Hair follicular keratinocyte (primary cell): ENCODE measurements around a stretch of chr6.

GRCh38 chr6:53961995-53962528, 149.2 kb upstream of the MLIP start:
- RAMPAGE, long total RNA, result no peak

GRCh38 chr6:54010370-54010844, 100.8 kb upstream of the MLIP start:
- RAMPAGE, long total RNA, result no peak

DNA sequence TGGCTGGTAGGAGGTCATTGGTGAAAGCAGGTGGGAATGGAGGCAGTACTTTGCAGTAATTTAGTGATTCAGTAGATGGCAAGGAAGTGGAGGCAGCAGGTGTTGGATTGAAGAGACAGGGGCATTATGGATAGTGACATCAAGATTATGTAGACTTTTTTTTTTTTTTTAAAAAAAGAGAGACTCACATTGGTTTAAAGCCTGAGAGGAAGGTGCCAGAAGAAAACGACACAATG, 1.2 kb upstream of the TINAG start:
- RAMPAGE, long total RNA, result no peak

- RAMPAGE, long total RNA, result no peak
Measured at GRCh38 chr6:54307539-54308157, 593 bp upstream of the TINAG start.

- RAMPAGE, long total RNA, result no peak
Measured at GRCh38 chr6:54847326-54848347, 1.1 kb downstream of the FAM83B start.

GRCh38 chr6:56482293-56483045, 235.1 kb upstream of the COL21A1 start:
- RAMPAGE, long total RNA, result no peak

- RAMPAGE, long total RNA, result no peak
Measured at GRCh38 chr6:56714881-56715555, 239.6 kb downstream of the DST start.

DNA sequence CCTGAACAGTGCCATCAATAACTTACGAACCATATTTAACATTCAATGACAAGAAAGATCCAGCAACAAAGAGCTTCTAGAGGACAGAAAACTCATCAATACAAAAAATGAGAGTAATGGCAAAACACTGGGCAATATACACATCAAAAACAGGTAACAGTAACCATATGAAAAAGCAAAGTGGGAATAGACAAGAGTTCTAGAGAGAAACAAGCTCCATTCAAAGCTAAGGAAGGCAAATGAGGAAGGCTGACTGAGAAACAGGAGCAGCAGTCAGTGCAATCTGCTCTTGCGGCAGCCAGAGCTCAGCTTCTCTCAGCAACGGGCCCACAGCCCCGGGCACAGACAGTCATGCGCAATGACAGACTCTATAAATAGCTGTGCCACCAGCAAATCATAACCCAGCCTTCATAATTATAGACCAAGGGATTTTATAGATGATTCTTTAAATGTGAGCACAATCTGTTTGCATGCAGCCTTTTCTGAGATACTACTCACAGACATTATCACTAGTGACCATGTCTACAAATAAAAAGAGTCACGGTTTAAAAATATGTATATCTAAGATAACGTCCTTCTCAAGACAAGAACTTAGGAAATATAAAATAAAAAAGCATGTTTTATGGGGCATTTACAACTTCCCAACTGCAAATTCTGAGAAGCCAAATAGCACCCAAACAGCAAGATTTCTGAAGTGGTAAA, 39.8 kb downstream of the DST start:
- RAMPAGE, long total RNA, result no peak

- RAMPAGE, long total RNA, result no peak
Measured at GRCh38 chr6:56953350-56954035, 1.1 kb downstream of the DST start.

- RAMPAGE, long total RNA, result no peak
Measured at GRCh38 chr6:57147775-57148682, 24.1 kb upstream of the BAG2 start.

GRCh38 chr6:60655352-60655877, 1630.6 kb downstream of the KHDRBS2 start:
- RAMPAGE, long total RNA, result no peak

DNA sequence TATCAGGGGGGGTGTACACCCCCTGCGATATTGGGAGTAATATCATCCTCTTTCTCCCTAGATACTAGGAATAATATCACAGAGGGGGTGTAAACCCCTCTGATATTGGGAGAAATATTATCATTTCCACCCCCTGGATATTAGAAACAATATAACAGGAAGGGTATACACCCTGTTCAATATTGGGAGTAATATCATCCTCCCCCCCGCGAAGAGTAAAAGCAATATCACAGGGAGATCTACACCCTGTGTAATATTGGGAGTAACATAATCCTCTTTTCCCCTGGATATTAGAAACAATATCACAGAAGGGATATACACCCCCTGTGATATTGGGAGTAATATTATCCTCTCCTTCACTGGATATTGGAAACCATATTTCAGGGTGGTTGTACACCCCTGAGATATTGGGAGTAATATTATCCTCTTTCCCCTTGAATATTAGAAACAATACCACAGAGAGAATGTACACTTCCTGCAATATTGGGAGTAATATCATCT, 1248.0 kb downstream of the KHDRBS2 start:
- RAMPAGE, long total RNA, result no peak

- RAMPAGE, long total RNA, result no peak
Measured at GRCh38 chr6:63426664-63427378, 107.0 kb upstream of the LGSN start.

DNA sequence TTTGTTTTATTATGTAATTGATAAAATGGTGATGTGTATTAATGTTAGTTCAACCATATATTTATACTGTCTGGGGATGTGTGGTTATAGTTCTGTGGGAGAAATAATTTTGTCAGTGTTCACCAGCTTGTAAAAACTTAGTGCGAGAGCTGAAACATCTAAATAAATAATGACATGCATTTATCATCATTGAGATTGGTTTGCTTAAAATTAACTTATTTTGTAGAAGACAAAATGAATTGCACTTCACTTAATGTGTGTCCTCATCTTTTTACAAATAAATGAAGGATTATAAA, 8.9 kb downstream of the PTP4A1 start:
- RAMPAGE, long total RNA, result no peak

DNA sequence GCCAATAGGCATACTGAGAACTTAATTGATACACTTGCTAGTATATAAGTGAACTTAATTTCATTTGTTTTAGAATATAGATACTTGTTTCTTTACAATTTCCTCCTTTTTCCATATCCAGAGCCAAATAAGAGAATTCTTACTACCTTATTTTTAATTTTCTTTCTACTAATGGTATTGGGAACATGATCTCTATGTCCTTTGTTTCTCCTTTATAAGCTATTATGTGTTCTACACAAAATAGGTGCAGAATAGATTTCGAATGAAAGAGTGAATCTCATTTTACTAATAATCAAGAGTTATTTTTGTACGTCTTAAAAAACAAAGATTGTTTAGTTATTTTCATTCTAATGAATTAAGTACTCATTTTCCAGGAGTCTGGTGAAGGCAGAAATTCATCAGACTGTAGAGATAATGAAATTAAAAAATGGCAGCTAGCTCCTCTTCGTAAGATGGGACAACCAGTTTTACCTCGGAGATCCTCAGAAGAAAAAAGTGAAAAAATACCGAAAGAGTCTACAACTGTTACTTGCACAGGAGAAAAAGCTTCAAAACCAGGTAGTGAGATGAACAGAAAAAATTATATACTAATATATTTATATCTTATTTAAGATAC, 58.7 kb downstream of the PHF3 start:
- RAMPAGE, long total RNA, result no peak

DNA sequence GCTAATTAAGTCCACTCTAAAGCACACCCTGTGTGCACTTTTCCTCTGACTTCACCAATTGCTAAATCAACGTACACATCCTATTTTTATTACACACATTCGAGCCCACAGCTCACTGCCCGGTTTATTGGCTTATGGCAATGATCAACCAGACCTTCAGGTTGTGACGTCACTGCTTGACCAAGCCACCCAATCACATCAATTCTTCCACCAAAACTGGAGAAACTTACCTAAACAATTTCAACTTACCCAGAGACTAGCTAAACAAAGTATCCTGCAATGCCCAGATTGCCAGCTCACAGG, 666.4 kb downstream of the PHF3 start:
- RAMPAGE, long total RNA, result no peak

DNA sequence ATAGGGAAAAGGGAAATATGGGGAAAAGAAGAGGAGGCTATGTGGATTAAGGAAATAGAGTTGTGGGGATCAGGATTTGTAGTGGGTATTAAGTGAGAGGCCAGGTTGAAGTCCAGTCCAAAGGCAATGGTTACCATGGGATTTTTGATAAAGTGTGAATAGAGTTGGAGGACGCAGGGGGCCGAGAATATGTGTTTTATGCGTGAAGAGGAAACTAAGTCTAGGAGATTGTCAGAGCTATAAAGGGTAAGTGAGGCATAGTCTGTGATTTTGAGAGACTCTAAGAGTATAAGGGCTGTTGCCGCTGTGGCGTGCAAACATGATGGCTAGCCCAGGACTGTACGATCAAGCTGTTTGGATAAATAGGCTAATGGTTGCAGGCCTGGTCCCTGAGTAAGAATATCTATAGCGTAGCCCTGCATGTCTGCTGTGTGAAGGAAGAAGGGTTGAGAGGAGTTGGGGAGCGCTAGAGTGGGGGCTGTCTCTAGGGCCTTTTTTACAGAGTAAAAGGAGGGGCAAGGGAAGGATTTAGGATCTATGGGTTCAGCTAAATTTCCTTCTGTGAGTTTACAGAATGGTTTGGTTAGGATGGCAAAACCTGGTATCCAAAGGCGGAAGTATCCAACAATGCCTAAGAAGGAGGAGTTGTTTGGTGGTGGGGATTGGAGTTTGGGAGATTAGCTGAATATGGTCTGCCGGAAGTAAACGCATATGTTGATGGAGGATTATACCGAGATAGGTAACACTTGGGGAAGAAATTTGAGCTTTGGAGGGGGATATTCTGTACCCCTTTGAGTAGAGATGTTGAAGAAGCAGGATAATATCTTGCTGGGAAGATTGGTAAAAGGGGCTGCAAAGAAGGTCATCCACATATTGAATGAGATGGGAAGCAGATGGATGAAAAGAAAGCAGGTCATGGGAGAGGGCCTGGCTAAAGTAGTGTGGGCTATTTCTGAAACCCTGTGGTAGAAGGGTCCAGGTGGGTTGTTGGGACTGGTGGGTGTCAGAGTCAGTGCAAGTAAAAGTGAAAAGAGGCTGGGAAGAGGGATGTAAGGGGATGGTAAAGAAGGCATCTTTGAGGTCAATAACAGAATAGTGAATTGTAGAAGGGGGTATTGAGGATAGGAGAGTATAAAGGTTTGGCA, 749.5 kb upstream of the ADGRB3 start:
- RAMPAGE, long total RNA, result no peak

DNA sequence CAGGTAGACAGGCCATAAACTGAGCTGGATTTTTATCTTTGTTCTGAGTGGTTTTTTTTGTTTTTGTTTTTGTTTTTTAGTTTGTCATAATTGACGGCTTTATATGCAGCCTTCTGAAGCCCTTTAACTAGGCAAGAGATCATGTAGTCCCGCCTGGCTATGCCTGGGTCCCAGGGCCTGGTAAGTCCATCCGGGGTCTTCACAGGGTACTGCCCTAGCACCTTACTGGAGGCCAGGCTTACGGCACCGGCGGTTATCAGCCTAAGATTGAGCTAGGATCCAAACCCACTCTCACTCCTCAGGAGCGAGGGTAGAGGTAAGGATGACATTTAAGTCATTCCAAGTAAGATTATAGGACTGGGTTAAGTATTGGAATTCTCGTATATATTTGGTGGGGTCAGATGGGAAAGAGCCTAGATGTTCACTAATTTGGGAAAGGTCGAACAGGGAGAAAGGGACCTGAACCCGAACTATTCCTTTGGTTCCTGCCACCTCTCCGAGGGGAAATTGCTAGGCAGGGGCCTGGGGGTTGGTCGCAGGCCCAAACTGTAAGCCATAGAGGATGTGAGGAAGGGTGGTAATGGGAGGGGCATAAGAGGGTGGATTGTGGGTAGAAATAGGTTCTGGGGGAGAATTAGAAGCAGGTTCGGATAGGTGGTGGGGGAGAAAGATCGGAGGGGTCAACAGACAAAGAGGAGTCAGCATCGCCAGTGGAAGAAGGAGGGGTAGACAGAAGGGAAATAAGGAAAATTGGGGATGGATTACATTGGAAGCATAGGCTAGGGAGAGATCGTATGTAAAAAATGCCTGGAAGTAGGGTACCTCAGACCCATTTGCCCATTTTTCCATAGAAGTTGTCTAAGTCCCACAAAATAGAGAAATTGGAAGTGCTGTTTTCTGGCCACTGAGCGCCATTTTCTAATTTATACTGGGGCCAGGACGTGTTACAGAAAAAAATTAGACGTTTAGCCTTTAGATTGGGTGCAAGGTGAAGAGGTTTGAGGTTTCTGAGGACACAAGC, 747.2 kb upstream of the ADGRB3 start:
- RAMPAGE, long total RNA, result no peak

DNA sequence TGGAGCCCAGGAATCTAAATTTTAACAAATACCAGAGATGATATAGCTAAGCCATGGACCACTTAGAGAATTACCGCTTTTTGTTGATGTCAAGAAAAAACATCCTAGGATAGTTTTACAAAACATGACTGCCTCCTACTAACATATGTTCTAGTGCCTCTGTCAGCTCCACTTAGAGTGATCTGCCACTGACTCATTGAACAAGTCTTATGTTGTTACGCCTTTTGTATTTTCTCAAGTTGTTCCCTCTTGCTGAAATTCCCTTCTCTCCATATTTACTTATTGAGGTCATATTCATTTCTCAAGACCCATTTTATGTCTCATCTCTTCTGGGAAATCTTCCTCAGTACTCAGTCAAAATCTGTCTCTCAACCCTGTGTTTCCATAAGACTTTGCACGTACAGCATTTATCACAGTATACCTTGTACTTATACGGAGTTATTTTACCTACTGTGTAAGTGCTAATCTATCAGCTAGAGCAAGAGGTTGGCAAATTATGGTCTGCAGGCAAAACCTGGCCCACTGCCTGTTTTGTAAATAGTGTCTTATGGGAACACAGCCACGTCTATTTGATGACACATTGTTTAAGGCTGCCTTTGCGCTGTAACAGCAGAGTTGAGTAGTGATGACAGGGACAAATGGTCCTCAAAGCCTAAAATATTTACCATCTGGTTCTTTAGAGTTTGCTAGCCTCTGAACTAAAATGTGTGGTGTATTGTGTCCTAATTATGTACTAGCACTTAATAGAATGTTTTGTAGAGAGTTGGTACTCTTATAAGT, 83.4 kb downstream of the ADGRB3 start:
- RAMPAGE, long total RNA, result no peak

- RAMPAGE, long total RNA, result no peak
Measured at GRCh38 chr6:69138096-69138403, 503.0 kb downstream of the ADGRB3 start.